SJSA1 (cell line): ENCODE measurements around the genes DCUN1D4 and LRRC66.

GRCh38 chr4:49314966-49315399 is 328.9 kb downstream of the CWH43 start:
- RAMPAGE, long total RNA, result no peak

- RAMPAGE, long total RNA, result no peak
Observed at GRCh38 chr4:49514213-49514662, 528.2 kb downstream of the CWH43 start.

GRCh38 chr4:51842959-51844022 is at the start of gene DCUN1D4:
DCUN1D4 (plus strand) TSS chr4:51843153.
- RAMPAGE, long total RNA, result no peak

DNA sequence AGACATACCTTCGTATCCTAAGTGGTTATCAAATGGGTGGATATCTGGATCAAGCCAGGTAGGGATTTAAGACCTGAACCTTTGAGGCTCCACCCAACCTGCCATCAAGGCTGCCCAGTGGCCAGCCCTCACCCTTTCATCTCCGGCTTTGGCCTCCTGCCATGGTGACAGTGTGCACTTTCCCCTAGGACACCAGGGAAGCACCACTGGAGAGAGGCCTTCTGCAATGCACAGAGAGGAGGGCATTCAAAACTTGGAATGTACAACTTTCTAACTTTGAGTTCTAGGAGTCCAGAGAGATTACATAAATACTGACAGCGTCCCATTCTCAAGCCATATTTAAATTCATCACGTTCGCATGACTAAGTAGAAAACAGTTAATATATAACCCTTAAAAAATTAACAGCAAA is at the start of gene LRRC66:
TSS of gene LRRC66 (minus strand) at position 68 of the 410 bp plus-strand sequence.
- RAMPAGE, long total RNA, result no peak

GRCh38 chr4:52037476-52038103 is 509 bp downstream of the SGCB start:
- RAMPAGE, long total RNA, result no peak

GRCh38 chr4:52585934-52586724 is 73.0 kb downstream of the USP46 start:
- RAMPAGE, long total RNA, result no peak

DNA sequence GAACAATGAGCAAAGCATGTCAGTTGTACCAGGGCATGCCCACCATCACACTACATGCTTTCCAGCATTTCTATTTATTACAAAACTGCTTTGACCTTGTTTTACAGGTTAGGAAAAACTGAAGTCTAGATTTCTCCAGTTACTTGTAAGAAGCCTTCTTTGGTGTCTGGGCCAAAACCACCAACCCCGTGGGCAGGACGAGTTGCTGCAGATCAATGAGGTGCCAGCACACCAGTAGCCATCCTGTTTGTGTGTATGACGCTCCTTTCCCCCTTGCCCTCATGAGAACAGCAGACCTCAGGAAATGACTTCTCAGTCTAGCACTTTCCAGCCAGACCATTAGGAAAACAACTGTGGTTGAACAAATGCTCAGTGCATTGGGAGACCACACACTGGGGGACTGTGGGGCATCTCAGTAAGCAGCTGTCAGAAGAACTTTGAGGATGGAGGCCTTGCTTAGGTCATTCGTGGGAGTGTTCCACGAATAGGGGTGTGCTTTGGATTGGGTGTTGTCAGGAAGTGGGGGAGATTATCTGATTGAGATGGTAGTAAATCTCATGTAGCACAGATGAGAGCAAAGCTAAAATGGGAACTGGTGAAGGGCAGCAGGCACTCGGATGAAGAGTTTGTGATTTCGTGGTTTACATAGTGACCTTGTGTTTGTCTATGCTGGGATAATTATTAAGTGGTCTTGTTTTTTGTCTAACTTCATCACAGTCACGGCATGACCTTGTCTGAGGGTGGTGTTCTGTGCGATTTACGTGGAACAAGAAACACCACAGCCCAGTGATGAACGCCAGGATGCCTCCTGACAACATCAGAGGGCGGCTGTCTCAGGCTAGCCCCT is 70.3 kb downstream of the USP46 start:
- RAMPAGE, long total RNA, result no peak

DNA sequence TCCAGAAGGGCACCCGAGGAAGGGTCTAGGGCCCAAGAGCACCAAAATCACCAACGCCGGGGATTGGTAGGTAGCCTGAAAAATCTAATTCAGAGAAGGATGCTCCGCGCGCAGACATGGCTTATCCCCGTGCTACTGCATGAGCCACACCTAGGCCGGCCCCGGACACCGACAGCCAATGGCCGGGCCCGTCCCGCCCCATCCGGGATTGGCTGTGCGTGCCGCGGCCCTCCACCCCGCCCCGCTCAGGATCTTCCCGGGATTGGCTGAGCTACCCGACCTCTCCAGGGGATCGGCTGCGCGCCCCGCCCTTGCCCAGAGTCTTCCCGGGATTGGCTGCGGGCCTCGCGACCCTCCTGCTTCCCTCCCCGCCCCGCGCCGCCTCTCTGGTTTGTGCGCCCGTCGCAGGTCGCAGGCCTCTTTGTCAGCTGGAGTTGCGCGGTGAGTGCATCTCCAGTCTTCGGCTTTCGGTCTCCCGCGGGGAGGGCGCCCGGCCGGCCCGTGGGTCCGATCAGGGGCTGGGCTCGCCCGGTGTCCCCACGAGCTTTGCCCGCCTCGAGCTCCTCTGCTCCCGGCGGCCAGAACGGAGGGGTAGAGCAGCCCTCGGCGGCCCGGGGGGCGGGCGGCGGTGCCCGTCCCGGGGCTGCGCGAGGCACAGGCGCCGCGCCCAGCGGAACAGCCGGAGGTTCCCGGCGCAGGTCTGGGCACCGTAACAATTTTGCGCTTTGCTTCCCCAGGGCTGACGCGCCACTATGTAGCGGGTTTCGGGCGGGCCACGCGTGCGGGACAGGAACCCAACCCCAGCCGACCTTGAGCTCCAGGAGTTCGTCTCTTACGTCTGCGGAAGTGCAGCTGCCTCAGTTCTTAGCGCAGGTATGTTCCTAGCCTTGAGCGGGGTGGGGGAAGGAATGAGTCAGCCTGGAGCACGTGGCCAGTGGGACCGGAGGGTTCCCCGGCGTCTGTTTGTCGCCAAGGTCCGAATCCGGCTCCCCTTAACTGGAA is 38.8 kb downstream of the ERVMER34-1 start:
- RAMPAGE, long total RNA, result no peak

- RAMPAGE, long total RNA, result no peak
Observed at GRCh38 chr4:52721688-52723036, 29.1 kb downstream of the ERVMER34-1 start.

DNA sequence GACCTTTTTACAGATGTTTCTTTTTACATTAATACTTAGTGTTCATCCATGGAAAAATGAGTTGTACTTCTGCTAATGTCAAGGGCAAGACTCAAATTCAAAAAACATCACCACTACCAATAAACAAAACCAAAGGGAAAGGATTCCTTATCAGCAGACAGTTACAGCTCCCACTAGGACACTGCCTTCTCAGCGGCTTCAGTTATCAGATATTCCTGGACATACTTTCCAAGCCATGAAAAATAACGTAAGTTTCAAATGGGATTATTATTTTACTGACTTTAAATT is 83.3 kb downstream of the RASL11B start:
- RAMPAGE, long total RNA, result no peak

DNA sequence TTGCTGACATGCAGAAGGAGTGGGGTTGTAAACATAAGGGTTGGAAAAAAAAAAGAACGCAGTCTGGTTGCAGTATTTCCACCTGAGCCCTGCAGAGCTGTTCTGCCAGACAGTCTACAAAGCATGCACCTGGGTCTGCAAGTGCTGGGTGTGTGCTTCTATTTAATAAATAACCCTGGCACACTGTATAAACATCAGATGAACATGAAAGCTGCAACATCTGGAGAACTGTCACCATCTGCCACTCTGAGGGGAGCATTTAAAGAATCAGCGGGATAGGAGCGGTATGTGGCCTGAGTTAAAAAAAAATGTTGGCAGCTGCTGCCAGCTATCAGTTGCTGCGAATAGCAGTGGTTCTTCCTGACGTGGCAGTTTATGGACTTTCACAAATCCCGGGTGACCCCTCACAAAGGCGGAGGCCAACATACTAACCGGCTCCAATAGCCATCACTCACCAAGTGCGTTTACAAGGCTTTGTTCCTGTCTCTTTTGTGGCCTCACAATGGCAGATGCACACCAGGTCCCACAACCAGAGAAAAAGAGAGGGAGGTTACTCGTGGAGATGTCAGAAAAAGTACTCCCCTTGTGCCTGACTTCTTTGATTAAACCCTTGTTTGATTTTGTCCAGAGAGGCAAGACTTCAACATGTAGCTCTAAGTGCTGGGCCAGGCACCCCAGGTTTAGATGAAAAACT is 95.2 kb downstream of the RASL11B start:
- RAMPAGE, long total RNA, result no peak

GRCh38 chr4:52996782-52997571 is 134.9 kb downstream of the RASL11B start:
- RAMPAGE, long total RNA, result no peak

- RAMPAGE, long total RNA, result no peak
Observed at GRCh38 chr4:53536276-53536749, 55.0 kb downstream of the LNX1 start.

DNA sequence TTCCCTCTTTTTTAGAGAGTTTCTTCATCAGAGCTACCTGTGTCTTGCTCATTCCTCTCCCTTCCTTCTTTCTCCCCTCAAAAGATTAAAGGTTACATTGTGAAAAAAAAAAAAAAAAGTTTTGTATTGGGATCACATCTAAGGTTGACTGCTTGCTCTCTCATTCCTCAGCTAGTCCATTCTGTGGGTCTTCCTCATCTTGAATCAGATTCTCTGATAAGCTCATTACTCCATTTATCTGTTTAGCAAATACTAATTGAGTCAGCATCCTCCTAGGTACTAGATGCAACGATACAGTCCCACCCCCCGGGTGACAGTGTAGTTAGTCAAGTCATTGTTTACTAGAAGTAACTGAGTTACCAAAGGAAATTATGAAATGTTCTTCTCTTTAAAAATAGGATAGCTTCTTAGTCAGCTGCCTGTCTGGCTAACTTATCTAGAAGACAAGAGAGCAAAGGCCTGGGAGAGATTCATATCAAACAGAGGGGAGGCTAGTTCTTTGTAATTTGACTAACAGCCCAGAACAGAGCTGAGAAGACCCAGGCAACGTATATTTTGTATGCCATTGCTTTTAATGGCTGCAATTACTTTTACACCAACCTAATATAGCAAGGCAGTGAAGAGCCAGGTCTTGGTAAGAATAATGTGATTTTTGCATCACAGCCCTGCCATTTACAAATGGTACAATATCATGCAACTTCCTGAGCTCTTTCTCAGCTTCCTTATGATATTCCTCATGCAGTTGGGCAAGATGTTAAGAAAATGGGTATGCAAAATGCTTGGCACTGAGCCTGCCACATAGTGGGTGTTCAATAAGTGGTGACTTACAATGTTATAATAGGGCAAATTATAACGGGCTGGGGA is 150.0 kb downstream of the CHIC2 start:
- RAMPAGE, long total RNA, result no peak

- RAMPAGE, long total RNA, result no peak
Observed at GRCh38 chr4:53929923-53930463, 134.4 kb downstream of the CHIC2 start.

- RAMPAGE, long total RNA, result no peak
Observed at GRCh38 chr4:54021415-54022406, 42.7 kb downstream of the CHIC2 start.

GRCh38 chr4:54197040-54197765 is 31.9 kb upstream of the PDGFRA start:
- RAMPAGE, long total RNA, result no peak

DNA sequence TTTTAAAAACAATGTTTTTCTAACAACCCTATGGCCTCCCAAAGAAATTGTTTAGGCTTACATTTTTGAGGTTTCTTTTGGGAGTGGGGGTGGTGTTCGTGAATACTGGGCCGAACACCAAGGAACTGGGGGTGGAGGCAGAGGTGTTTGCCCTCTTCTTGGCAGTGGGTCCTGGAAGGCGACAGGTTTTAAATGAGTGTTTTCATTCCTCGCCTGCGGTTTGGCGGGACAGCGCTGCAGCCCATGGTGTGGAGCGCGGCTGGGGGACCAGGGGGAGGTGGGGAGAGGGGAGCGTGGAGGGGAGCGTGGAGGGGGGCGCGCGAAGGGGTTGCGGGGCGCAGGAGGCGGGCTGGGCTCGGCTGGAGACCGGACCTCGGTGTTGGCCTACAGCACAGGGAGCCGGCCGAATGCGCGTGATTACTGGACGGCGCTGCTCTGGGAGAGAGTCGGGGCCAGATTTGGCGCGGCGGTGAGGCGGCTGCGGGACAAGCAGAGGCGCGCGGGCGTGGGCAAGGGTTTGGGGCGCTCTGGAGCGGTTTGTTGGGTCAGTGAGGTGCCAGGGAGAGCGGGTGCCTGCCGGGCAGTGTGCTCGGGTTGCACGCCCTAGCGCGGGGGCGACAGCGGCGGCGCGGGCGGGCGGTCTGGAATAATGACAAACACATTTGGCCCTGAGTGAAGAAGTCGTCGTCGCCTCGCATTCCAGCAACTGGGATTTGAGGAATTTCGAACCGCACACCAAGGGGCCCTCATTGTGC is 747 bp downstream of the PDGFRA start:
- RAMPAGE, long total RNA, result no peak

- RAMPAGE, long total RNA, result no peak
Observed at GRCh38 chr4:54231756-54232586, 2.9 kb downstream of the PDGFRA start.

DNA sequence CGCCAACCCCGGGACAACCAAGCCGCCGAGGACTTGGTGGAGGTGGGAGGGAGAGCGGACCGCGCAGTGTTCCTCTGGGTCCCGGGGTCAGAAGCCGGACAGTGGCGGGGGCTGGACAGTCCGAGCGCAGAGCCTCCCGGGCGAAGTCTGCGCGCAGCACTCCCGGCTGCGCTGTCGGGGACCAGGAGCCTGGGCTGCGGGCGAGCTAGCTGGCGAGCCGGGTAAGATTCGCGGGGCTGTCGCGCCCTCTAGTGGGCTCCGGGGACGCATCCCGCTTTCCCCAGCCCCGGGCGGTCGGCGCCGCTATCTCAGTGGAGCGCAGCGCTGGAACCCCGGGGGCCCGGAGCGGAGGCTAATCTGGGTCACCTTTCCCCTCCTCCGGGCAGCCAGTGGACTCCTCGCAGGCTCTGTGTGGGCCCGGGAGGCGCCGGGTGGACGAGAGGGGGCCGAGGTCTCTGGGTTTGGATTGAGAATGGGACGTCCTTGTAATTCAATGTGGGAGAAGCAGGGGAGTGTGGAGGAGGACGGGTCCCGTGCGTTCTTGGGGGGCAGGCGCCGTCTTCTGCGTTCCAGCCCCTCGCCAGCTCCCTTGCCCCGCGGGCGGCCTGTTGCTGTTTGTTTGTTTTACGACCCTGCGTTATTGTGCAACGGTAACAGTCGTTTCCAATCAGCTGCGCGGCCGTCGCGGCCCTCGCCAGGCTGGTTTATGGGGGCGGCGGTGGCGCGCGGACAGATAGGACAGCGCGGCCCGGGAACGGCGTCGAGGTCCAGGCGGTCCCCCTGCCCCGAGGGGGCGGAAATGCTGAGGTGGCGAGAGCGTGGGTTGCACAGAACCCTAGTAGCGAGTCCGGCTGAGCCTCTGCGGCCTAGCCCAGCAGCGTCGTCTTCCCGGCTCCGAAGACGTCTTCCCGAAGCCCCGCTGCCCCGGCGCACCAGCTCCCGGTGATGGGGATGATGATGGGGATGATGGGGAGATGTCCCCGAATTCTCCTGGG is 4.4 kb downstream of the PDGFRA start:
- RAMPAGE, long total RNA, result no peak